Adrenal gland (tissue), 7 donors: ENCODE data around the genes SLC23A1, DNAJC18, UBE2D2, NRG2 and PFDN1.

GRCh38 chr5:139126820-139127128 is 71.4 kb downstream of the SIL1 start:
- PRO-cap, 3 experiments, result peak in 2 of 3 experiments; most common plus-strand start chr5:139127021 (in 1); most common minus-strand start chr5:139126930 (in 1)
- RAMPAGE, long total RNA, 4 experiments, result no peak in any of the 4 experiments
- RRBS, result no CpG with 5 or more reads among the region's 3 CpGs

DNA sequence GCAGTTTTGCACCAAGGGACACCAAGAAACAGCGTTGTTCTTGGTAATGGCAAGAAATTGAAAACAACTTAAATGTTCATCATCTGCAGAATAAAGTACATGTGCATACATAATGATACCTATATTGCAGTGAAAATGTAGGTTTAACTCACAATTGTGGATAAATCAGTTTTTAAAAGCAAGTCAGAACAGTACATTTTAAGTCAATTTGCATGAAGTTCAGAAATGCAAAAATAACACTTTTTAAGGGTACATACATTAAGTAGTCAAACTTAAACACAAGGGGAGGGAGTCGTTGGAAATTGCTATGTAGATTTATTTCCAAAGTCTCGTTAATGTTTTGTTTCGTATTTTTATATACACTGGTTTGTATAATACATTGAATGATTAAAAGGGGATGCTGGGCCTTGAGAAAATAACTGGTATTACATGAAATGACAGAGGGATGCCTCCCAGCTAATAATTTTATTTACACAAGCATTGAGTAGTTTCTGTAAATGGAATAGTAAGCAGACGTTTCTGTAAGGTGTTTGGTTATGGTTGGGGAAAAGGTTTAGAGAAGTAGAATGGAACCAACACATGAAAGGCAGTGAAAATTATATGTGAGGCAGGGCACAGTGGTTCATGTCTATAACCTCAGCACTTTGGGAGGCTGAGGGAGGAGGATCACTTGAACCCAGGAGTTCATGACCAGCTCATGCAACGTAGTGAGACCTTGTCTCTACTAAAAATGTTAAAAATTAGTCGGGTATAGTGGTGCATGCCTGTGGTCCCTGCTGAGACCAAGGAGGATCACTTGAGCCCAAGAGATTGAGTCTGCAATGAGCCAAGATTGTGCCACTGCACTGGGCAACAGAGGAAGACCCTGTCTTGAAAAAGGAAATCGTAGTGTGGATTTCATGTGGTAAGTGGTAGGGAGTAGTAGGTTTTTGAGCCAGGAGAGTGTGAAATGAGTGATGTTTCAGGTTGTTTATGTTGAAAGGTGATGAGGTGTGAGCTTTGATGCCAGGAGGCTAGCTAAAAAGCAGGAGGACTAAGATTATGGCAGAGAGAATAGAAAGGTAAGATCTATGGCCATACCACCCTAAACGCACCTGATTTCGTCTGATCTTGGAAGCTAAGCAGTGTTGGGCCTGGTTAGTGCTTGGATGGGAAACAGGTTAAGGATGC is 5.6 kb downstream of the MATR3 start:
- PRO-cap, 3 experiments, result no peak in any of the 3 experiments
- RAMPAGE, long total RNA, 4 experiments, result no peak in any of the 4 experiments
- RRBS, result no CpG with 5 or more reads among the region's 10 CpGs

GRCh38 chr5:139306937-139308456 is 14.0 kb downstream of the MATR3 start:
- PRO-cap, 3 experiments, result no peak in any of the 3 experiments
- RAMPAGE, long total RNA, 4 experiments, result no peak in any of the 4 experiments
- RRBS, result no CpG with 5 or more reads among the region's 15 CpGs

GRCh38 chr5:139379599-139380053 is 3.5 kb downstream of the SLC23A1 start:
- PRO-cap, 3 experiments, result no peak in any of the 3 experiments
- RAMPAGE, long total RNA, 4 experiments, result no peak in any of the 4 experiments
- RRBS, result no CpG with 5 or more reads among the region's 10 CpGs

DNA sequence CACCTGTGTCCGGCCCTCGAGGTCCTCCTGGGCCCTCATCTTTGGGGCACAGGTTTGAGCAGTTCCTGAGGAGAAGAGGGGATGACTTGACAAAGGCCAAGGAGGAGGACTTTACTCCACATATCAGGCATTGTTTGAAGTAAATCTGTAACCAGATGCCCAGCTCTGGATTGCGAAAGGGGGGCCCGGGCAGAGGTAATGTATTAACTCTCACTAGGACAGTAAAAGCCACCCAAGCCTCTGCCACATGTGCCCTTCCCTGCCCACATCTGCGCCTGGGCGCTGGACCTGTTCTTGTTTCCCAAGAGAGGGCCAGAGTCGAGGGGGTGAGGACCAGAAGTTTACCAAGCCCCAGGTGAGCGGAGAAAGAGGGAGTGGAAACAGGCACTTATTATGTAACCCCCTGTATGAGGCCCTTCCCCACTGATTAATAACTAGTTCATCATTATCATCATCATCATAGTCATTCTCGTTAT is at the start of gene SLC23A1:
TSS of gene SLC23A1 (minus strand) at position 83 of the 476 bp plus-strand sequence.
- PRO-cap, 3 experiments, result no peak in any of the 3 experiments
- RAMPAGE, long total RNA, 4 experiments, result no peak in any of the 4 experiments
- RRBS, result no CpG with 5 or more reads among the region's 9 CpGs

DNA sequence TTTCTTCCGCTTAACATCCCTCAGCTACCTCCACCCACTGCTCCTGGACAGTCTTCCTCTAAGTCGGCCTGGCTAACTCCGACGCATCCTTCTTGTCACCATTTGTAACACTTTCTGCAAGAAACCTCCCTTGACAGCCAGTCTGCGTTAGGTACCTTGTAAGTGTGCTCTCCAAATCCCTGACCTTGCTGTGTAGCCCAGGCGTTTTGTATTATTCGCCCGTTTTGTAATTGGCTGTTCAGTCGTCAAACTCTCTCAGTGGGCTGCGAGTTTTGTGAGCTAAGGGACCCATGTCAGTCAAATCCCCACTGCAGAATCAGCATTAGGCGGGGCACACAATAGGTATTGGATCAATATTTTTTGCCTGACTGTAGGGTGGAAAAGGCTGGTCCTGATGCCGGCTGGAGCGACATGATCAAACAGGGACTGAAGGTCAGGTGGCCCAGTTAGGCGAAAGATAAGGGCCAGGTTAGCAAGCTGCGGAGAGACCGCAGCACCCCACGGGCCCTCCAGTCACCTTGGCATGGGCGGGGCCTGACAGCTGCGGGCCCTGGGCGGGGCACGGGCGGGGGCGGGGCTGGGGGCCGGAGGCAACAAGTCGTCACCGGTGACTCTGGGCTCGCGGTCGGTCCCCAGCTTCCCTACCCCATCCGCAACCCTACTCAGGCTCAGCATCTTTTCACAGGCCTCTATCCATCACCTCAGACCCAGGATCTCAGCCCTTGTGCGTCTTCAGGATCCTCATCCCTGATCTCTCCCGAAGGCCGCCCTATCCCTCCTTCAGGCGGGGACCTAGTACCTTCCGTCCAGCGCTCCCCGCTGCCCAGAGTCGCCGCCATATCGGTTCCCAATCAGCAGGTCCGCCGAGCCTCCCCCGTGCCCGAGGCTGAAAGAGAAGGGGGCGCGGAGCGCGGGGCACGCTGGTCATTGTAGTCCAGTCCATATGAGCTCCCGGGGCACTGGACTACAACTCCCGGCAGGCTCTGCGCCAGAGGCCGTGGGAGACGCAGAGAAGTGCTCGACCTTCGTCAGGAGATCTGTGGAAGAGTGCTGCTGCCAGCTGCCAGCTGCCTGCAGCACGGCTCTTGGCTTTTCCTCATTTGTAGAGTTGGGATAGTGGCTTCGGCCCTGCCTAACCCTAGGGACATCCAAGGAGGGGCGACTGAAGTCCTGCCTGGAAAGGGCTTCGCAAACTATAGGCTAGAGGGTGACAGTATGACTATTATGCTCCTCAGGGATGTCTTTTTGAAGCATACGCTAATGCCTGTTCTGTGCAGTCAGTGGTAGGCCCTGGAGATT is at the start of gene DNAJC18:
TSS of gene DNAJC18 (minus strand) at position 919 of the 1,299 bp plus-strand sequence.
- PRO-cap, 3 experiments, result peak in 3 of 3 experiments; most common plus-strand start position 1,031 of the sequence (in 3); most common minus-strand start position 515 of the sequence (in 2)
- RAMPAGE, long total RNA, 4 experiments, result start-site peak on the minus strand in 2 of 4 experiments, centred at positions 862 to 888 of the sequence, 18 to 99 reads per replicate
- RRBS, result no CpG with 5 or more reads among the region's 61 CpGs

GRCh38 chr5:139502769-139503493 is 20.4 kb upstream of the STING1 start:
- PRO-cap, 3 experiments, result no peak in any of the 3 experiments
- RAMPAGE, long total RNA, 4 experiments, result no peak in any of the 4 experiments
- RRBS, result no CpG with 5 or more reads among the region's 6 CpGs

DNA sequence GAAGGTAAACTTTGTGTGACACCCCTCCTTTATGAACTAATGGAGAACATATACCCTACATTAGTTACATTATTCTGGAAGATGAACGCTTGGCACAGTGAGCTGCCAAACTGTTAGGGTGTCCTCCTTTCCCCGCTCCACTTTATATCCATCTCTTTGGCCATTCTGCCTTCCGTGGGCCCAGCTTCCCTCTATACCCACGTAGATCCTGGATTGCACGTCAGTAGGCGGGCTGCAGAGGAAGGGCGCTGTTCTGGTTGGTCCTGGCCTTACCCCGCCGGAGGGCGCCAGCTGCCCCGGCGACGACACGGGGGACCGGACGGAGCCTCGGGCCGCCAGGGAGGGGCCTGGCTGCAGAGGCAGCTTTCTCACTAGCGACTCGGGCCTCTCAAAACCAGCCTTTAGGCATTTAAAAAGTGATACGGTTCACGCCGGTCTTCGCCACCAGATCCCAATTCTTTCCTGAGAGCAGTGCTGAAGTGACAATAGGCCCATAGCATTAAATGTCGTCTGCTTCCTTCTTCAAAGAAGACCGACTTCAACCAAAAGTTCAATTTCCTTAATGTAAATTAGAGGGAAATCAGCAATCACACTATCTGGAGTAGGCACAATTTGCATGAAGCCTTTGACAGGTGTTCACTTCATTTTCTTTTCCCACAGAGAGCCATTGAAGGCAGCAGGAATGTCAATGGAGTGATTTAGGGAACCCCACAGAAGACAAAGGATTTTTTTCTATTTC is 17.7 kb upstream of the UBE2D2 start:
- PRO-cap, 3 experiments, result peak in 2 of 3 experiments; most common plus-strand start position 223 of the sequence (in 1); most common minus-strand start position 195 of the sequence (in 2)
- RAMPAGE, long total RNA, 4 experiments, result no peak in any of the 4 experiments
- RRBS, result 11% methylated on average over 7 of the region's 26 CpGs

GRCh38 chr5:139561259-139561636 is at the start of gene UBE2D2:
Gene UBE2D2 (plus strand): TSS chr5:139561339.
- PRO-cap, 3 experiments, result peak in 3 of 3 experiments; most common plus-strand start chr5:139561412 (in 2); most common minus-strand start chr5:139561431 (in 1)
- RAMPAGE, long total RNA, 4 experiments, result start-site peak on the plus strand in 2 of 4 experiments, at chr5:139561345-139561527 at its widest, 21 to 54 reads per replicate
- RRBS, result 2% methylated on average over 21 of the region's 45 CpGs

DNA sequence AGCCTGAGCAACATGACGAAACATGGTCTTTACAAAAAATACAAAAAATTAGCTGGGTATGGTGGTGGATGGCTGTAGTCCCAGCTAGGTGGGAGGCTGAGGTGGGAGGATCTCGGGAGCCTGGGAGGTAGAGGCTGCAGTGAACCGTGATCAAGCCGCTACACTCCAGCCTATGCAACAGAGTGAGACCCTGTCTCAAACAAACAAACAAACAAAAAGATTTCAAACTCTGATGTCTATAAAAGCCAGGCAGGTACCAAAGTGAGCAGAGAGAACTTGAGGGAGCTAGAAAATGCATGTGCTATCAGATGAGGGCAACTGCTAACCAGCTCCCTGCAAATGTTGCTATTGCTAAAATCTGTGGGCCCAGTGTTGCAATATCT is 5.3 kb downstream of the UBE2D2 start:
- PRO-cap, 3 experiments, result no peak in any of the 3 experiments
- RAMPAGE, long total RNA, 4 experiments, result no peak in any of the 4 experiments
- RRBS, result no CpG with 5 or more reads among the region's 4 CpGs

DNA sequence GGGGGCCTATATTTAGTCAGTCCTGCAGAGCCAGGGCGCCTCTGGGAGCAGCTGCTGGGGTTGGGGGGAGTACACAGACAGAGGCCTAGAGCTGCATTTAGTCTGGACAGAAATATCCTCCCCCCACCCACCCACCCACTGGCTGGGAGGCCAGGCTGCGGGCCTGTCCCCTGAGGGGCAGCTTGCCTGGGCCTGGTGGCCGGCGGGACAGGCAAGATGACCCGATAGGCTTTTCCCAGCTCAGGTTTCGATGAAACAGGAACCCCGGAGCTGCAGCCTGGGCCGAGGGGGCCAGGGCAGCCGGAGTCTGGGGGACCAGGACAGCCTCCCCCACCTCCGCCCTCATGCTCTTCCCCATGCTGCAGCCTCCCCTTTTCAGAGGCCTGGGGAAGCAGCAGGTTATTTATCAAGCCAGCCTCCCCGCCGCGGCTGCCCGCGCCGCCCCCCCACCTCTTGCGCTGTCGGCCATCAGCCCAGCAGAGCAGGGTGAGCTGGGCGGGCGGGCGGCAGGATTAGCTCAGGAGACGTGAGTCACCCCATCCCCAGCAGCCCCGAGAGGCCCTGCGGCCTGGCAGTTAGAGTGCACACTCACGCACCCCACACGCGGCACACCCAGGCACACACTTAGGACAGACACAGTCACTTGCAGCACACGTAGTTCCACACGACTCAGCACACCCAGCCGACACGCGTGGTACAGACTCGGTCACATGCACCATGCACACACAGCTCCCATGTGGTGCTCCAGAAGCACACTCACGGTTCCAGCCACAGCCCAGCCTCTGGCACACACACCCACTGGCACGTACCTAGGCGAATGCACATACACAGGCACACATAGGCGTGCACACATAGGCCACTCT is 12.8 kb downstream of the CXXC5 start:
- PRO-cap, 3 experiments, result peak in 3 of 3 experiments; most common plus-strand start position 479 of the sequence (in 1); most common minus-strand start position 377 of the sequence (in 2)
- RAMPAGE, long total RNA, 4 experiments, result no peak in any of the 4 experiments
- RRBS, result 5% methylated on average over 7 of the region's 37 CpGs

DNA sequence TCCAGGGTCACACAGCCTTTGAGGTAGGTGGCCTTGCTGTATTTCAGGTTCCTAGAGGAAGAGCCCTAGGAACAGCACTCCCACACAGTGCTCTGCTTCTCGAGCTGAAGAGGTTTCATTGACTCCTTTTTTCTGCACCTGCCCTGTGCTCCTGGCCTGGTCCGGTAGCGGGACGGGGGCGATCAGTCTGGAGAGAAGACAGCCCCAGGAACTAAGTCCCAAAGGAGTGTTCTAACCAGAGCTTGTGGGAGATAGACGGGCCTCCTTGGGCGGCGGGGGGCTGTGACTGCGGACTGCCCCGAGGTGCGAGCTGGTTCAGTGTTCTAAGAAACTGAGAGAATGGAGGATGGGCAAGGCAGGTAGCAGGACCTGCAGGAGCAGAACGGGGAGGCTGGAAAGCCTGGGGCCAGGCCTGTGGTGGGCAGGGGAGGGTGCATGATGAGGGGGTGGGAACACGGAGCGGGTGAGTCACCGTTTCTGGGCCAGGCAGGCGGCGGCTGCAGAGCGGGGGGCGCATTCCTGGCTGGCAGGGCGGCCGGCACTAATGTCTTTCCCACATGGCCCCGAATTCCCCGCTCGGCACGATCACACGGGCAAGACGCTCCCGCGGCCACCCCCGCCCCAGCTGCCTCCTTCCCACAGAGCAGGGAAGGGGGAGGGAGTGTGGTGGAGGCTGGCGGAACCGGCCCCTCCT is 48.5 kb downstream of the CXXC5 start:
- PRO-cap, 3 experiments, result peak in 1 of 3 experiments; most common plus-strand start position 516 of the sequence (in 1)
- RAMPAGE, long total RNA, 4 experiments, result no peak in any of the 4 experiments
- RRBS, result no CpG with 5 or more reads among the region's 32 CpGs

GRCh38 chr5:139724901-139725618 is 70.5 kb upstream of the PSD2 start:
- PRO-cap, 3 experiments, result peak in 1 of 3 experiments; most common plus-strand start chr5:139725295 (in 1); most common minus-strand start chr5:139725125 (in 1)
- RAMPAGE, long total RNA, 4 experiments, result no peak in any of the 4 experiments
- RRBS, result no CpG with 5 or more reads among the region's 15 CpGs

DNA sequence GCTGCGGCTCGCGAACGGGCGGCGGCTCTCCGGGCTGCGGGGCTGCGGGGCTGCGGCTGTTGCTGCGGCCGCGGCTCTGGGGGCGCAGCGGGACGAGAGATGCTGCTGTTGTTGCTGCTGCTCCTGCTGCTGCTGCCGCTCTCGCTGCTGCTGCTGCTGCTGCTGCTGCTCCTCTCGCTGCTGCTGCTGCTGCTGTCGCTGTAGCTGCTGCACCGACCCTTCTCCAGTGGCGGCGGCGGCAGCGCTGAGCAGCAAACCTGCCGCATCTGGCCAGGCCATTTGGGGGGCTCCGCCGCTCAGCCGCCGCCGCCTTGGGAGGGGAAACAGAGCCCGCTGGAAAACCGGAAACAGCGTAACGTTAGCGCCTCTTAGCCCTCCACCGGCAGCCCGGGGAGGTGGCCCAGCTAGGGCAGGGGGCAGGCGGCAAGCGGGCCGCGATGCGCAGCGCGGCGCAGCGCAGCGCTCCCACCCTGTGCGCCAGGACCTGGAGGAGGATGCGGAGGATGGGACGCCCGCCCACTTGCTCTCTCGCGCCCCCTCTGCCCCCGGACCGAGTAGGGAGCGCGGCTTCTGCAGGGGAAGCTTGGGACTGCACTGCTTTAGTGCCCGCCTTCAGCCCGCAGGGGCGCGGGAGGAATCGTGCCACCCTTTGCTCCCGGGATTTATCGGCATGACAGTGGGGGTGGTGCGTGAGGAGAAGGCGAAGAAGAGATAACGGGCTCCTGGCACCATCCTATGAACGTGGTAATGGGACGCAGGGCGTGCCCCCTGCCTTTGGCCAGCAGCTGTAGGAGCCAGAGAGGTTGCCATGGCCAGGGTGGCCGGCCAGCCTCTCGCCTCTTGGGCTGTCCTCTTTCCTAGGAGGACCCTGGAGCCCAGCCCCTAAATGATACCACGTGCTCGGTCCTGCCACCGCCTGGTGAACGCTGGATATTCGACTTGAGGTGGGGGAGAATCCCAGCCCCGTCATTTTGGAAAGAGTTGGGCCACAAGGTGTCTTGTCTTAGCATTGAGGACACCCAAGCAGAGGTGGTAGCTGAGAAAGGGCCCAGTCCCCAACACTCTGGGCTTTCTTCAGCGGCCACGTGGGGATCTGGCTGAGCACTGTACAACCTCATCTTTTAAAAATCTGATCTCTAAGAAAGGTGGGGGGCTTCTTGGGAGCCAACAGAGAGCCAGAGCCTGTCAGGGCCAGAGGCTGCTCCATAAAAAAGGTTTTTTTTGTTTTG is at the start of gene NRG2:
TSS of gene NRG2 (minus strand) at position 496 of the 1,229 bp plus-strand sequence.
- PRO-cap, 3 experiments, result peak in 3 of 3 experiments; most common plus-strand start position 602 of the sequence (in 3); most common minus-strand start position 134 of the sequence (in 1)
- RAMPAGE, long total RNA, 4 experiments, result start-site peak on the minus strand in 3 of 4 experiments, centred at positions 476 to 509 of the sequence, 25 to 39 reads per replicate
- RRBS, result 1% methylated on average over 15 of the region's 81 CpGs

- PRO-cap, 3 experiments, result no peak in any of the 3 experiments
- RAMPAGE, long total RNA, 4 experiments, result no peak in any of the 4 experiments
- RRBS, result no CpG with 5 or more reads among the region's 8 CpGs
These were observed 35.4 kb downstream of the PFDN1 start for GRCh38 chr5:140267537-140267894.

DNA sequence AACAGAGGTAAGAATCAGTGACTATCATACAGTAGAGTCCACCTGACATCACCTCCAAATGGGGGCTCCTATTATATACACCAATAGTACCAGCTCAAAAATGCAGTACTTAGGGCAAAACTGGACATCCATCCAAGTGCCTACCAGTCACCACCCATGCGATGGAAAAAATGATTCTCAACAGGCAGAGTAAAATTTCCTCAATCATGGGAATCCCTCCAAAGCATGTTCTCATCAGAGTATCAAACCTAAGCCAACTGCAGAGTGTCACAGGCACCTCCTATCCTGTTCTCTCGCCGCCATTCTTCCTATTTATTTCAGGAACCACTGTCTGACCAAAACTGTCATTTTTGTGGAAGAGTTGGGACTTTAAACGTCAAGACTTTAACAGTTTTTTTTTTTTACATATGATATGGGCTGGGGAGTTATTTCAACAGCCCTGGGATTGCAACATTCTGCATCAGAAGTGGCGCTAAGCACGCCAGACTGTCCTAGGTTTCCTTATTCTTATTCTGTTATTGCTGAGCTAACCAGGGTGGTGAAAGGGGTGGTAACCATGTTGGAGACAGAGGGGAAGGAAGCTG is 29.5 kb downstream of the PFDN1 start:
- PRO-cap, 3 experiments, result no peak in any of the 3 experiments
- RAMPAGE, long total RNA, 4 experiments, result no peak in any of the 4 experiments
- RRBS, result no CpG with 5 or more reads among the region's 6 CpGs

DNA sequence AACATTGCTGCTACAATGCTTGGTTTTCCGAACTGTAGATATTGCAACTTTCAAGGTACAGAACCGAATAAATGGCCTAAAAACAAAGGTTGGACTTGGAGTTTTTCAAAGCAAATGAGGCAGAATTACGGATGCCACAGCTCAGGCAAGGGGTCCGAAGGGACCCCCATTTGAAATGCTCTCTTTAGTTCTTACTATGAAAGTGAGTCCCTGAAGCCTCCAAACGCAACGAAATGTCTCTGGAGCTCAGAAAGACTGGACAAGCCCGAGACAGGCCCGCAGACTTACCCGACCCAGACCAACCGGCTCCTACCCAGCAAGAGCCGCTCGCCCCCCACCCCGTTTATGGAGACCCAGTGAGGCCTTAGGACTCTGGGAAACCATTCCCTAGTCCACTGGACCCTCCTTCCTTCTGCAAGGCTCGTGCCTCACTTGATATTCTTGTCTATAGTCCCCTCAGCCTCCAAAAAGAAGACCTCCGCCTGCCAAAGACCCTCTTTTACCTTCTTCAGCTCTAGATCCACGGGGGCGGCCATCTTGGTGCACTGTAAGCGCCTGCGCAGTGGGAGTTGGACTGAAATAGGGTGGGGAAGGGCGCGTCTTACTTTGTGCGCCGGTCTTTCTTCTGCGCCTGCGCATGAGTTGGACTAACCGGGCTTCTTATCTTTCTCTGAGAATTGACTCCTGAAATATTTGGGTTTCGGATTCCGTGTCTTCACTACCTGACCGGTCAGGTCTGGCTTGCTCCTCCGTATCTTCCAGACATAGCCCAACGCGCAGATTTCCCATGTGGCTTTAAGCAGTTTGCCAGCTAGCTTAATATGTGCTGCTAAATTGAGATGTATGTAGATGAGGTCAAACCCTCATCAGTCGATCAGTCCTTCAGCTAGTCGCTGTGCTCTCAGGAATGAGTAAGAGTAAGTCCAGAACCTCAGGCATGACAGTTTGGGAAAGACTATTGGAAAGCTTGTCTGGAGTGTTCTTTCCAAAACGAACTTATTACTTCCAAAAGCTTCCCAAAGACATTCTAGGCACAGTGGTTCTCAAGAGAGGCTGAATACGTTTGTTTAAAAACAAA is at the start of gene PFDN1:
TSS of gene PFDN1 (minus strand) at position 564 of the 1,078 bp plus-strand sequence.
- PRO-cap, 3 experiments, result peak in 3 of 3 experiments; most common plus-strand start position 690 of the sequence (in 2); most common minus-strand start position 553 of the sequence (in 3)
- RAMPAGE, long total RNA, 4 experiments, result start-site peak on the minus strand in 3 of 4 experiments, centred at positions 544 to 551 of the sequence, 70 to 1,228 reads per replicate
- RRBS, result 0% methylated on average over 4 of the region's 36 CpGs

- PRO-cap, 3 experiments, result peak in 2 of 3 experiments; most common minus-strand start chr5:140319972 (in 1)
- RAMPAGE, long total RNA, 4 experiments, result no peak in any of the 4 experiments
- RRBS, result no CpG with 5 or more reads among the region's 1 CpG
These were observed 17.0 kb upstream of the PFDN1 start for GRCh38 chr5:140319884-140320242.

GRCh38 chr5:140344475-140345588 is 1.6 kb downstream of the HBEGF start:
- PRO-cap, 3 experiments, result no peak in any of the 3 experiments
- RAMPAGE, long total RNA, 4 experiments, result no peak in any of the 4 experiments
- RRBS, result no CpG with 5 or more reads among the region's 6 CpGs

- PRO-cap, 3 experiments, result peak in 3 of 3 experiments; most common plus-strand start chr5:140400679 (in 2); most common minus-strand start chr5:140400694 (in 3)
- RAMPAGE, long total RNA, 4 experiments, result no peak in any of the 4 experiments
- RRBS, result 2% methylated on average over 6 of the region's 51 CpGs
These were observed 983 bp upstream of the ANKHD1 start for GRCh38 chr5:140400505-140401195.